Bronchial epithelial cell (primary cell): ENCODE measurements around the gene TXNL1.

DNA sequence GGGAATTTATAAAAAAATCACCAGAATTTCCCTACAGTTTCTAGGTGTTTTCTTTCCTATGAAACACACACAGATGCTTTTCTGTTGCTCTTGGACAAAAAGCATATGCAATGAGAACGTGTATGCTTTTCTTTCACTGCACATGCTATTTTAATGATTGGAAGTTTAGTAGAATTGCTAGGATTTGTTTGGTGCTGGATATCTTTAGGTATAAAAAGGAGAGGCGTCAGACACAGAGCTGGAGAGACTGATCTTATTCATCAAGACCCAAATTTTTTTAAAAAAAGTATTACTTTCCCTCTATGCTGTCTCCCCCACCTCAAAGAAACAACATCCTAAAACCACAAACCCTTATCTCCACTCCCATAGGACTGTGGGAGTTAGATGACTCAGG is 144.0 kb upstream of the TCF4 start:
- RRBS, 2 experiments = no CpG with 5 or more reads among the region's 2 CpGs

- RRBS, 2 experiments = no CpG with 5 or more reads among the region's 30 CpGs
Measured at GRCh38 chr18:55892689-55893784, 305.0 kb upstream of the TCF4 start.

GRCh38 chr18:55988581-55989233 is 400.7 kb upstream of the TCF4 start:
- RRBS, 2 experiments = no CpG with 5 or more reads among the region's 2 CpGs

DNA sequence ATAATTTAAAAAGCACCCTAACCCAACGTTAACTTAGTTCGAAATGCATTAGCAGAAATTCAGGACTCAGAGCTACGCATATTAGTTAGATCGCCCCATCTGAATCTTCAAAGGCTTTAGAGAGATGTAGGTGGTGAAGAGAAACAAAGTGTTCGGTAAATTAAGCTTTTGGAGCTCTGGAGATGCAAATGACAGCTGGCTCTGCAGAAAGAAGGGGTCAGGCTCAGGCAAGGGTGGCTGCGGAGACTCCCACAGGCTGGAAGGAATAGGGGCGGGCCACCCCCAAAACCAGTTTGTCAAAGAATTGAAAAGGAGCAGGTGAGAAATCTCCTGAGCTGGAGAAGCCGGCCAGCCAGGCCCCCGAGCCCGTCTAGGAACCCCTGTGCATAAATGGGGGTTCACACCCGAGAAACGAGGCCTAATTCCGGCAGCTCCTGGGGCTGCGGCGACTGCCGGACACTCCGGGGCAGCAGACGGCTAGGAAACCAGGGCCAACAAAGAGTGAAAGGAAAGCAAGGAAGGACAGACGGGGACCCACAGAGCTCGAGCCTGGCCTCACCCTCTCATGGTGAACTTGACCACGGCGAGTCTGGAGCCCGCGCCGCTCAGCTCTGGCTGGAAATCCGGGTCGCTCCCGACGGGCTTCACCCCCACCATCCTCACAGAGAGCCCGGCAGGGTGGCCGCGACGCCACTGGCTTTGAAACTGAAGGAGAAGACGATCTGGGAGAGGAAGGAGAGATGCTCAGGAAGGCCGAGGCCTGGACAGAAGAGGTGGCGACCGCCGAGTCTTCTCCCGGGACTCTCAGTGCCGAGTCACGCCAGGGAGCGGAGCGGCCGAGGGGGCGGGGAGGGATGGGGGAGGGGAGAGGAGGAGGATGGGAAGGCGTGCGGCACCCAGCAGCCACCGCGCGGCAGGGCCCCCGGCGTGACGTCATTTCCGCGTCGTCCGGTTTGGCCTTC is at the start of gene TXNL1:
TSS of gene TXNL1 (minus strand) at position 809 of the 962 bp plus-strand sequence.
- RRBS, 2 experiments = 1 to 2% methylated on average over 11 of the region's 57 CpGs

GRCh38 chr18:56789318-56789735 is 138.2 kb downstream of the WDR7 start:
- RRBS, 2 experiments = no CpG with 5 or more reads among the region's 4 CpGs

DNA sequence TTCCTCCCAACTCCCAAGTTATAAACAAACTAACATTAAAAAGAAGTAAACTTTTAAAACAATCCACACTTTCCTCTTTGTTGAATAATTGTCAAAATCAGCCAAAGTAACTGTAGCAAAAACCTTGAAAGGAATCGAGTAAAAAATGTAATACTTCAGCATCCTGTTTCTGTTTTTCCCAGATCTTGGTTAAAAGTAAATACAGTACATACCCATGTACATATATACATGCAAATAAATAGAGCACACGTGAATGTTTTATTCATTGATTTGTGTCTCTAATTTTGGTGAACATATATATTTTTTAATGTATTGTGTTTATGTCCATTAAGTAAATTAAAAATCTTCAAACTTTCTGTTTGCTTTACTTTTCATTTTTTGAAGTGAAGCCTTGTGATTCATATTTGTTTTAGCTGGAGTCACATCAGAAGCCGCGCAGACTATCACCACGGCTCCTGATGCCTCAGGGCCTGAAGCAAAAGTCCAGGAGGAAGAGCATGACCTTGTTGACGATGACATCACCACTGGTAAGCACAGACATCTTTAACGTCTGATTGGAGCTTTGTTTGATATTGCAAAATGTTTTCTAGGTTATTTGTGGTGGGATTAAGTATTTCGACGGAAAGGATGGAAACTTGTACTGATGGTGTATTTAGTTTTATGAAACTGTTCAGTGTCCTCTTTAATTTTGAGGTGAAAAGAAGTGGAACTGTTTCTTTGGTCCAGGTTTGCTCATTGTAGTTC is 164.6 kb downstream of the WDR7 start:
- RRBS, 2 experiments = no CpG with 5 or more reads among the region's 9 CpGs

GRCh38 chr18:56975930-56976335 is 171.0 kb upstream of the BOD1L2 start:
- RRBS, 2 experiments = no CpG with 5 or more reads among the region's 4 CpGs

GRCh38 chr18:56980150-56981396 is 166.3 kb upstream of the BOD1L2 start:
- RRBS, 2 experiments = no CpG with 5 or more reads among the region's 6 CpGs

- RRBS, 2 experiments = 4% methylated on average over 8 to 14 of the region's 25 CpGs
Measured at GRCh38 chr18:57439646-57440002, 4.5 kb downstream of the ONECUT2 start.

GRCh38 chr18:57441312-57442158 is 6.4 kb downstream of the ONECUT2 start:
- RRBS, 2 experiments = no CpG with 5 or more reads among the region's 56 CpGs

GRCh38 chr18:57662371-57662728 is 40.7 kb upstream of the NARS1 start:
- RRBS, 2 experiments = no CpG with 5 or more reads among the region's 5 CpGs

DNA sequence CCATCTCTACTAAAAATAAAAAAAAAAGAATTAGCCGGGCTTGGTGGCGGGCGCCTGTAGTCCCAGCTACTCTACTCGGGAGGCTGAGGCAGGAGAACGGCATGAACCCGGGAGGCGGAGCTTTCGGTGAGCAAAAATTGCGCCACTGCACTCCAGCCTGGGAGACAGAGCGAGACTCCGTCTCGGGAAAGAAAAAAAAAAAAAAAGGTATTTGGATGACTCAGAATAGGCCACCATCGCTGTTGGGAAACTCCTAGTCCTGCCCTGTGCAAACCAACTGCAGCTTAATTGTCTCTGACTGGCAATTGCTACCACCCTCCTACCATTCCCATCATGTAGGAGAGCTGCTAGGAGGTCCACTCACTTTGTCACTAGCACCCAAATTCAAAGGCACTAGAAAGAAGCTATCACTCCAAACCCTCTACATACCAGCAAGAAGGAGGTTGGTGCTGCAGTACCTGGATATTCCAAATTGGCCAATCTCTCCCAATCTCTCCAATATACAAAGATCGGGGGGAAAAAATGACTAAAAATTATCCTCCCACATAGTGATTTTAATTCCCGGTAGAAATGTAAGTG is 43.4 kb downstream of the ATP8B1 start:
- RRBS, 2 experiments = no CpG with 5 or more reads among the region's 15 CpGs

GRCh38 chr18:57775910-57776321 is 27.2 kb downstream of the ATP8B1 start:
- RRBS, 2 experiments = no CpG with 5 or more reads among the region's 5 CpGs

DNA sequence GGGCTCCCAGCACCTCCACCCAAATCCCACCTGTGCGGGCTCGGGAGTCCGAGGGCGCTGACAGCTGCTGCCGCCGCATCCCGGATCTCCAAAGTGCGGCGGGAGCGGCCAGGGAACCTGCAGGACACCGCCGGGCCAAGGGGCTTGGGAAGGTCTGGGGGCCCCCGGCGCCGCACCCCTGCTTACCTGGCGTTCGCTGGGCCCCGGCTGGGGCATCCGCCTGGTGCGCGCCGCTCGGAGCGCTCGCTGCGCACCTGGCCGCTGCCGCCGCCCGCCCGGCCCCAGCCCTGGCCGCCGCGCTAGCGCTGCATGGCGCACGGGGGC is 341 bp downstream of the ATP8B1 start:
- RRBS, 2 experiments = 1 to 2% methylated on average over 30 of the region's 37 CpGs

GRCh38 chr18:58100464-58100838 is 56.4 kb downstream of the NEDD4L start:
- RRBS, 2 experiments = no CpG with 5 or more reads among the region's 3 CpGs

- RRBS, 2 experiments = no CpG with 5 or more reads among the region's 17 CpGs
Measured at GRCh38 chr18:58257218-58258049, 213.4 kb downstream of the NEDD4L start.

GRCh38 chr18:58310393-58311039 is 266.5 kb downstream of the NEDD4L start:
- RRBS, 2 experiments = no CpG with 5 or more reads among the region's 7 CpGs

GRCh38 chr18:58328870-58329519 is 285.0 kb downstream of the NEDD4L start:
- RRBS, 2 experiments = 94 to 98% methylated on average over 8 of the region's 24 CpGs

DNA sequence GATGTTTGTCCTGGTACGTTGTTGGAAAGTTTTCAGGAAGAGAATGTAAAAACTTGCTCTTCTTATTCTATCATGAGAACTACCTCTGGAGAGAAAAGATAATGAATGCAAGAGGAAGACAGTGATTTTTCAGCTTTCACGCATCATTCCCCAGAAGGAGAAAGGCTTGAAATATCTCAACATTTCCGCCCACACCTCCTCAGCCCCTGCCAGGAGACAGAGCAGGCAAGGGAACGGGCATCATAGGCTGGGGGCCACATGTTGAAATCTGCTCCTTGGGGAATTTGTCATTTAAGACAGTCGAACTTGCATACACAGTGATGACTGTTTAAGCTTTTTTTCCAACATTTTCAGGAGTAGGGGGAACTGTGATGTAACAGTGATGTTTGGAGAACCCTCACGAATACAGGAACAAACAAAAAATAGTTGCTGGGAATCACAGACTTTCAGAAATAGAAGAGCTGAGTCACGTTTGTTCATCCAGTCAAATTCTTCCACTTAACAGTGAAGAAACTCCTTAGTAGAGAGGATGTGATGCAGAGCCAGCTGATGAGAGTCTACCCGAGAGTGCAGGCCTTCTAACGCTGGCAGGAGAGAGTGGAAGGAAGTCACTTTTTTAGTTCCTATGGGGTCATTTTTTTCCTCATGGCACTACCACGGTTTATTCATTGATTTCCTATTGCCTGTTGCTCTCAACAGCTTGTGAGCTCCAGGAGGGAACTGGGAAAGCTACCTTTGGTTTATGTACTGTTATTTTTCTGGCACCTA is 266.8 kb downstream of the ALPK2 start:
- RRBS, 2 experiments = no CpG with 5 or more reads among the region's 10 CpGs

GRCh38 chr18:58402994-58403525 is 225.8 kb downstream of the ALPK2 start:
- RRBS, 2 experiments = no CpG with 5 or more reads among the region's 9 CpGs